Sigmoid colon (tissue), 4 donors: ENCODE results near the genes DLX1 and CDCA7.

GRCh38 chr2:172085190-172086039, at the start of gene DLX1:
TSS of gene DLX1 (plus strand) at chr2:172085507.
- PRO-cap, result bidirectional peak, plus-strand start at chr2:172085487, minus-strand start at chr2:172085304
- RAMPAGE, long total RNA, 4 experiments, result no peak in any of the 4 experiments

- PRO-cap, result no peak
- RAMPAGE, long total RNA, 4 experiments, result no peak in any of the 4 experiments
Observed at GRCh38 chr2:172196546-172197386, 94.1 kb upstream of the DLX2 start.

GRCh38 chr2:172253058-172253753, 150.5 kb upstream of the DLX2 start:
- PRO-cap, result no peak
- RAMPAGE, long total RNA, 4 experiments, result no peak in any of the 4 experiments

- PRO-cap, result no peak
- RAMPAGE, long total RNA, 4 experiments, result no peak in any of the 4 experiments
Observed at GRCh38 chr2:172397028-172397375, 30.4 kb upstream of the ITGA6 start.

GRCh38 chr2:172431179-172431918, 4.0 kb downstream of the ITGA6 start:
- PRO-cap, result no peak
- RAMPAGE, long total RNA, 4 experiments, result no peak in any of the 4 experiments

DNA sequence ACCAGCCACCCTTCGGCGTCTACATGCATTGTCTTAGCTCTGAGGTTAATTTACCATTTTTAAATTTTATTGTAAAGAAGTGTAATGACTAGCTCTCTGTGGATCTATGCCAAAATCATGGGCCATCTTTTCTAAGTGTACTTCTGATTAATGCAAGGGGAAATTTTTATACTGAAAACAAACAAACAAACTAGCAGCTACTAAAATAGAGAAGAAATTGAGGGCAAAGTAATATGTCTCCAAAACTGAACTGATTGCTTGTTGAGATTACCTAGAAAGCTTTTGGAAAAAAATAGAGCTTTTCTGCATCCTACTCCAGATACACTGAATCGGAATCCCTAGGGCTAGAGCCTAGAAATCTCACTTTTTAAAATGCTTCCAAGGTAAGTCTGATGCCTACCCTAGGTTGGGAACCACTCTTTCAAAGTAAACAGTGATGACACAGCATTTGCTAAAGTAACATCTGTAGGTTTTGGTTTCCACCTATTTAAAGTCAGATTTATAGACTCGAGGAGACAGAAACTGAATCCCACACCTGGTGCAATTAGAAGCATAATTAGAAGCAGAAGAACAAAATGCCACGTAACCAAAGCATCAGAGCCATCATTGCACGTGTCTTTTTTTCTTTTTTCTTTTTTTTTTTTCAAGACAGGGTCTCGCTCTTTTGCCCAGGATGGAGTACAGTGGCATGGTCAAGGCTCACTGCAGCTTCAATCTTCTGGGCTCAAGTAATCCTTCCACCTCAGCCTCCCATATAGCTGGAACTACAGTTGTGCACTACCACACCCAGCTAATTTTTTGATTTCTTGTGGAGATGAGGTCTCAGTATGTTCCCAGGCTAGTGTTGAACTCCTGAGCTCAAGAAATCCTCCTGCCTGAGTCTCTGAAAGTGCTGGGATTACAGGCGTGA, 40.8 kb downstream of the PDK1 start:
- PRO-cap, result no peak
- RAMPAGE, long total RNA, 4 experiments, result no peak in any of the 4 experiments

- PRO-cap, result no peak
- RAMPAGE, long total RNA, 4 experiments, result no peak in any of the 4 experiments
Observed at GRCh38 chr2:172614168-172614730, 58.4 kb downstream of the PDK1 start.

DNA sequence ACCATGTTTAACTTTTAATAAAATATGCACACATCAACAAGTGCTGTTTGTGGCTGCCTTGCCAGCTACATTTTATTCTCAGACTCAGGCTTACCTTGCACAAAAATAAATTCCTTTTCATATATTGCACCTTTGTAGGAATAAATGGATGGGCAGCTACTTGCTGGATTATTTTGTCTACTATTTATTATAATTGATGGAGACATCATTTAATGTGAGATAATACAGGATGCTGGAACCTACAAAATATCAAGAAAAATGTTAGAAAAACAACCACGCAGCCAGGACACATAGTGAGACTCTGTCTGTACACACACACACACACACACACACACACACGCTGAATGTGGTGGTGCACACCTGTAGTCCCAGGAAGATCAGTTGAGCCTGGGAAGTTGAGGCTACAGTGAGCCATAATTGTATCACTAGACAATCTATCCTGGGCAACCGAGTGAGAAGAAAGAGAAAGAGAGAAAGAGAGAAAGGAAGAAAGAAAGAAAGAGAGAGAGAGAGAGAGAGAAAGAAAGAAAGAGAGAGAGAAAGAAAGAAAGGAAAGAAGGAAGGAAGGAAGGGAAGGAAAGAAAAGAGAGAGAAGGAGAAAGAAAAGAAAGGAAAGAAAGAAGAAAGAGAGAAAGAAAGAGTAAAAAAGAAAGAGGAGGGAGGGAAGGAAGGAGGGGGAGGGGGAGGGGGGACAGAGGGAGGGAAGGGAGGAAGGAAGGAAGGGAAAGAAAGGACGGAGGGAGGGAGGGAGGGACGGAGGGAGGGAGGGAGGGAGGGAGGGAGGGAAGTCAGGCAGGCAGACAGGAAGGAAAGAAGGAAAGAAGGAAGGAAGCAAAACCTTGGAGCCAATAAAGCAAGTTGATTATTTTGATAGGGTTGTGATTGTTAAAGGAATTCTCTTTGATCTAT, 150.1 kb upstream of the MAP3K20 start:
- PRO-cap, result no peak
- RAMPAGE, long total RNA, 4 experiments, result no peak in any of the 4 experiments

- PRO-cap, result no peak
- RAMPAGE, long total RNA, 4 experiments, result no peak in any of the 4 experiments
Observed at GRCh38 chr2:172930820-172931949, 144.5 kb upstream of the MAP3K20 start.

DNA sequence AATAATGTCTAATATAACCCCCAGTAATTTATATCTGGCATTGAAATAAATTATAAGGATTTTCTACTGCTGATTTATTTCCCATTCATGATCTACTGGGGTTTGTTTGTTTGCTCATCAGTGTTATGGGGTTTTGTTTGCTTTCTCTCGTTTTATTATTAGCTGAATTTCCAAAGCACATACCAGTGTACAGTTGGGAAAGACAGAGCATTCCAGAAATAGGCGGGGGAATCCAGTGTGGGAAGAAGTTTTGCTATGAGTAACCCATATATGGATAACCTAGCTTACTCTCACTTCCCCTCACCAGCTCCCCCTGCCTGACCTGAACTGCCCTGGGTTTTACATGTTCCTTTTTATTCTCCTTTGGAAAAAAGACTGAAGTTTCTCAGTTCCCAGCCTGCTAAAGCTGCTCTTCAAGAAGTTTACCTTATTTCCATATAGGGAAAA, 79.8 kb upstream of the MAP3K20 start:
- PRO-cap, result no peak
- RAMPAGE, long total RNA, 4 experiments, result no peak in any of the 4 experiments

DNA sequence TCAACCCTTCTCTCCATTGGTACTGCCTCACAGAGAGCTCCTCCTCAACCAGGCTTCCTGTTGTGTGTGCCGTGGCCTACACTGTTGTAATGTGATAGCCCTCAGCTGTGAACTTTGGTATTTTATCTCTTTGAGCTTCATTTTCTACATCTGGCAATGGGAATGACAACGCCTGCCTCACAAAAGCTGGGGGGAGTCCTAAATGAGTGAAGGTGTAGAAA, 16.9 kb upstream of the MAP3K20 start:
- PRO-cap, result no peak
- RAMPAGE, long total RNA, 4 experiments, result no peak in any of the 4 experiments

DNA sequence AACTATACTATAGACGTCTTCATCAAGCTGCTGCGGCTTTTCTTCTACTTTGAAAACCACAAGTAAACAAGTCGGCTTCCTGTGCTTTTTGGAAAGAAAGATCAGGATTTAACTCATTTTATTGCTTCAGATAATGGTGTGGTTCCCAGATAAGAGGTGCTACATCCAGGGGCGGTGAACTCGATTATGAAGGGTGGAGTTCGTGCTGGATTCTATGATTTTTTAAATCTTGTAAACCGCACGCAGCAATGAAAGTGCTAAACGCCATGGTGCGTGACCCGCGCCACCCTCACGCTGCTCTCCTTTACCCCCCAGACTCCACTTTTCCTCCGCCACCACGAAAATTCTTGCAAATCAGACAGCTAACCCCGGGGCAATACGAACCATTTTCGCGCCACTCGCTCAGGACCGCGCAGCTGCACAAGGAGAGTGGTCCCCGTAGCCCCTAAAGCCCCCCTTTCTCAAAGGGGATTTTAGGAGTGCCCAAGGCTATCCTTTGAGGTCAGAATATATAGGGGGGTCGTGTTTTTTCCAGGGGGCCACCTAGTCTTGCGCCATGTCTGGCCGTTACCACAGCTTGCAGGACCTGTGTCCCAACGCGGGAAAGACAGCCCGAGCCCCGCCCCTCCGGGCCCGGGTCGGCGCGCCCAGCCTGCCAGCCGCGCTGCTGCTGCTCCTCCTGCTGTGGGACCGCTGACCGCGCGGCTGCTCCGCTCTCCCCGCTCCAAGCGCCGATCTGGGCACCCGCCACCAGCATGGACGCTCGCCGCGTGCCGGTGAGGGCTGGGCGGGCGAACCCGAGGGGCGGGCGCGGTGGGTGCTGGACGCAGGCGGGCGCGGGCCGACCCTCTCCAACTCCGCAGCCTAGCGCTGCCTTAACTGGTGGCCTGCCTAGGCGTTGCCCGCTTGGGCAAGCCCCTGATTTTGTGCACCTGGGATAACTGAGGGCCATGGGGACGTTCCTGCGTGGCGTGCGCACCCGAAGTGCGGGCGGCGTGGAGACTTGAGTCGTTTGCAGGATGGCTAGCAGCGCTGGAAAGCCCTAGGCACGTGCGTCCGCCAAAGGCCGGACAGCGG, at the start of gene CDCA7:
Gene CDCA7 (plus strand): TSS at position 664 of the 1,077 bp plus-strand sequence.
- PRO-cap, result no peak
- RAMPAGE, long total RNA, 4 experiments, result start-site peak on the plus strand in 1 of 4 experiments, centred at position 676 of the sequence, 10 reads per replicate

DNA sequence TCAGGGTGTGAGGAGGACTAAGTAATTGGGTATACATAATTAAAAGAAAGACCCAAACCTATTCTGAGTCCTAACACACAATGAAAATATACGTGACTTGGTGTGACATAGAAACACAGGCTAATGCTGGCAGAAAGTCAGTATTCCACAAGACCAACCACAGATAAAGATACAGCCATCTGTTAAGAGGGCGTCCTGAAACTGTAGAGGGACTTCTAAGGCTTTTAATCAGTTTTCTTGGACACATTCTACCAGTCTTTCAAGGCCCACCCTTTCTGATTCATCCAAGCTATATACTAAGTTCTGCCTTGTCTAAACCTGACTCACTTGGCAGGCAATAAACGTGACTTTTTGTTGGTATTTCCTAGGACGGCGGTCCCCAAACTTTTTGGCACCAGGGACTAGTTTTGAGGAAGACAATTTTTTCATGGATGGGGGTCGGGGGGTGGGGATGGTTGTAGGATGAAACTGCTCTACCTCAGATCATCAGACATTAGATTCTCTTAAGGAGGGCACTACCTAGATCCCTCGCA, 61.5 kb downstream of the SP3 start:
- PRO-cap, result no peak
- RAMPAGE, long total RNA, 4 experiments, result no peak in any of the 4 experiments

GRCh38 chr2:173945478-173945969, 19.6 kb downstream of the SP3 start:
- PRO-cap, result no peak
- RAMPAGE, long total RNA, 4 experiments, result no peak in any of the 4 experiments

DNA sequence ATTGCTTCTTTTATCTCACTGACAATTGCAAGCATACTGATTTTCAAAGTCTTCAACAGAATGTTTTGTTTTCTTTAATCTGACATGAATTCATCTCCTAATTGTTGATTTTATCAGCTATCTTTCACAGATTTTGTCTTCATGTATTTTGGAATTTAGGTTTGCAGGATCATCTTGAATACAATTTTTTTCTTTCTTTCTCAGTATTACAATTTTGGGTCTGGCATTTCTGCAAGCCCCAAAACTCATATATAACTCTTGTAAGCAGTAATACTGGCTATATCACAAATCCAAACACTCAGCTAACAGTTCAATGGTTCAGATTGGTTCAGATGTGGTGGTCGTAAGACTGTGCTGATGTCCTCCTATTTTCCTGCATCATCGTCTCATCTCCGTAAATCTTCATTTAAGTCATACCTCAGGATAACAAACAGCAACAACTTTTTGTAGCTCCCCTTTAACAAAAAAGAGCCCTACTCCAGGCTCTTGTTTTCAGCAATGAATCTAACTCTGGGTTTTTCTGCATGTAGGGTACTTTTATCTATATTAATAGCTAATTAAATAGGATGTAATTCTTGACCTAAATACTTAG, 17.5 kb downstream of the SP3 start:
- PRO-cap, result no peak
- RAMPAGE, long total RNA, 4 experiments, result no peak in any of the 4 experiments

GRCh38 chr2:173955350-173956324, 9.5 kb downstream of the SP3 start:
- PRO-cap, result no peak
- RAMPAGE, long total RNA, 4 experiments, result no peak in any of the 4 experiments

DNA sequence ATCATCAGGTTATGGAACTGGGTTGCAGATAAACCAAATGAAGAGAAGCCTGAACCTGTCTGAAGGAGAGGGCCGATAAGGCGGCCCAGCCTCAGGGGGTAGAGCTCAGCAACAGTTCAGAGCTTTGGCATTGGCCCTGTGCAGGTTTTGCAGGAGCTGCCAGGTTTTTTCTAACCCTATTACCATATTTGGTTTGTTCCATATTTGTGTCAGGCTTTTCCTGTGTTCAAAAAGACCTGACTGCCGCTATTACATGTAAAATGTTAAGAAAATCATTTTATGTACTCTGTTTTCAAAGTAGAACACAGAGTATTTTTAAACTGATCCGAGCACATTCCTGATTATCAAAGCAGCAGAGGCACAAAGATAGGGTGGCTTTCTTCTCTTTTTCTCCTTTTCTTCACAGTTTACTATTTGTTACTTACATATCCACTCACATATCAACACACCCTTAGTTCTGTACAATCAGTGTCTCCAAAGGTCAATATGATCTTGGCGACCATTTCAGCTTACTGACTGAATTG, 20.1 kb upstream of the SP3 start:
- PRO-cap, result no peak
- RAMPAGE, long total RNA, 4 experiments, result no peak in any of the 4 experiments

- PRO-cap, result no peak
- RAMPAGE, long total RNA, 4 experiments, result no peak in any of the 4 experiments
Observed at GRCh38 chr2:173991285-173991879, 26.2 kb upstream of the SP3 start.

DNA sequence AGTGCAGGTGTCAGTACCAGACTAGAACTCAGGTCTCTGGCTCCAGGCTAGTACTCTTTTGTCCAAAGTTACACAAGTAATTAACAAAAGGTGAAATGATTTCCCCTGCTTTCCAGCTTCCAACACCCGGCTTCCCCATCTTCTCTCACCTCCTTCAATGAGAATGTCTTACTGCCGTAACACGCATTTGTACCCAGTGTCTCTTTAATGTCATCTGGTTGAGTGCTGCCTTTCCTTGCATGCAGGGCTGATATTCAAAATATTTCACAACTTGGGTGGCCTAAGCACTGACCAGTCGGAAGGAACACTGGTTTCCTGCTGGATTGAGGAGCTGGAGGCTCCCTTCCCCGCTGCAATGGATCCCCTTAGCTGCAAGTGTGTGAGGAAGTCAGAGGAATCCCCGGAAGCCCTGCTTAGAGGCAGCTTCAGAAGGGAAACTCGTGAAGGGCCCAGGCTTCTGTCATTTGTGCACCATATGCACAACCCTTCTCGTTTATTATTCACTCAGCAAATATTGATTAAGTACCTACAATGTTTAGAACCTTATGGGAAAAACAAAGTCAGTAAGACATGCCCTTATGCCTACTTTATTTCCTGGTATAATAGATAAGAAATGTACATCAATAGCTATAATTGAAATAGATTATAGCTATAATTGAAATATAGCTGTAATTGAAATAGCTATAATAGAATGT, 33.2 kb upstream of the SP3 start:
- PRO-cap, result no peak
- RAMPAGE, long total RNA, 4 experiments, result no peak in any of the 4 experiments

DNA sequence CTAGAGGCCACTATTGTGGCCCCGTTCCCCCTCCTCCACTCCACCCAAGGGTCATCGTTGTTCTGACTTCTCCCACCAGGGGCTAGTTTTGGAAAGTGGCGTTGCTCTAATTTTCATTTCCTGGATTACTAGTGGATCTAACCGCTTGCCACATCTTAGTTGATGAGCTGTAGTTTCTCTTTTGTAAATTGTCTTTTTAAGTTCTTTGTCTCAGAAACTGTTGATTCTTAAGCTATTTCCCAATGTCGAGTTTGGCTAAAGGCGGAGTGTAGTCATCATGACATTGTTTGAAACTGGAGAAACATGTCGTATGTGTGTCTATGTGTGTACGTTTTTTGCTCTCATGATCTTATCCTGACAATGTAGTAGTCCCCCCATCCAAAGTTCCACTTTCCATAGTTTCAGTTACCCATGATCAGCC, 70.9 kb upstream of the SP3 start:
- PRO-cap, result no peak
- RAMPAGE, long total RNA, 4 experiments, result no peak in any of the 4 experiments